Mesenteric fat pad (tissue), 1 donor: ENCODE results near the genes DNTT and UBTD1.

- PRO-cap, result no peak
Observed at GRCh38 chr10:96262095-96262535, 9.3 kb downstream of the BLNK start.

DNA sequence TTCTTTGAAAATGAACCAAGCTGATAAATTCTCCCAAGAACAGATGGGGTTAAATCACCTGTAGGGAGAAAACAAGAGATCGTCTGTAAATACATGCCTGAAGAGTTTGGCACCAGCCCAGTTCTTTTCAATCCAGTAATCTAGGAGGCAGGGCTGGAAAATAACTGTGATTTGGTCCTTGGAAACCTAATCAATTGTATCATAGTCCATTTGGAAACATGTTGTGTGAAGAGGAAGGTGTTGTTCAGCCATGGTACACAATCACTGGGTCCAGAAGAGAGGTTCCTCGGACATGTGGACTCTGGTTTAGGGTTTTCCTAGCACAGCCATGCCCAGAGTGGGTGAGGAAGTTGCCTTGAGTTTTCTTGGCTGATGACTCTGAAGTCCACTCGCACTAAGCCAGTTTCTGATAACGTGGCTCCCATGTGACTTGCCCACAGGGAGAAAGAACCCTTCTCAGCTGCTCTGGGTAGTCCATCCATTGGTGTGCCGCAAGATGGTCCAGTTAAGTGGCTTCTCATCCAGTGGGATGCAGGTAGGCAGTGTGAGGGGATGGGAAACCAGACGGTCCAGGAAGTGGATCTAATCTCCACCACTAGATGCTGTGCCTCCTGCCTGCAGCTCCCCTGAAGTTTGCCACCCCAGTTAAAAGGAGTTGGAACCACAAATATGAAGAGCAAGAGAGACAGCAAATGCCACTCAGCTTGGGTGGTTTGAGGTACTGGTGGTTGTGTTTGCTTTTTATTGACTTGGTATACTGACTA, 5.1 kb downstream of the BLNK start:
- PRO-cap, result no peak

- PRO-cap, result no peak
Observed at GRCh38 chr10:96304123-96304666, at the start of gene DNTT. TSS of gene DNTT (plus strand) at chr10:96304434.

DNA sequence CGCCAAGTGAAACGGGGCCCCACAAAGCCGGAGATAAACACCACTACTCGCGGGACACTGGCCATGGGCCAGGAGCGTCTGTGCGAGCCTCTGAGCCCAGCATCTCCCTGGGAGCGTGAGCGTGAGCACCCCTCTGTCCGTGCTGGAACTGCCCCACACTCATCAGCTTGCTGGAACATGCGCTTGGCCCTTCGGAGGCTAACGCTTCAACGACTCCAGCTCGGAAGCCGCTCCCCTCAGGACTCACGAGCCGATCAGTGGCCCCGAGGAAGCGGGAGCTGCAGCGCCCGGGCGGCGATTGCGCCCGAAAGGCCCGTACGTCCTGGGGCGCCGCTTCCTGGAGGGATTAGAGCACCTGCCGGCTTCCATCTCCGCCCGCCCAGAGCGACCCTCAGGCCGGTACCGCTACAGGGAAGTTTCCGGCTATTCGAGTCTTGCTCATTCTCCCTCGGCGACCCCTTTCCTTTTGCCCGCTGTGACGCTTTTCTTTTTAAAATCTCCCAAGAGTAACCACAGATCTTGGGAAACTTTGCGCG, 1.1 kb downstream of the TLL2 start:
- PRO-cap, result no peak

GRCh38 chr10:96585375-96585921, 1.4 kb downstream of the TM9SF3 start:
- PRO-cap, result no peak

DNA sequence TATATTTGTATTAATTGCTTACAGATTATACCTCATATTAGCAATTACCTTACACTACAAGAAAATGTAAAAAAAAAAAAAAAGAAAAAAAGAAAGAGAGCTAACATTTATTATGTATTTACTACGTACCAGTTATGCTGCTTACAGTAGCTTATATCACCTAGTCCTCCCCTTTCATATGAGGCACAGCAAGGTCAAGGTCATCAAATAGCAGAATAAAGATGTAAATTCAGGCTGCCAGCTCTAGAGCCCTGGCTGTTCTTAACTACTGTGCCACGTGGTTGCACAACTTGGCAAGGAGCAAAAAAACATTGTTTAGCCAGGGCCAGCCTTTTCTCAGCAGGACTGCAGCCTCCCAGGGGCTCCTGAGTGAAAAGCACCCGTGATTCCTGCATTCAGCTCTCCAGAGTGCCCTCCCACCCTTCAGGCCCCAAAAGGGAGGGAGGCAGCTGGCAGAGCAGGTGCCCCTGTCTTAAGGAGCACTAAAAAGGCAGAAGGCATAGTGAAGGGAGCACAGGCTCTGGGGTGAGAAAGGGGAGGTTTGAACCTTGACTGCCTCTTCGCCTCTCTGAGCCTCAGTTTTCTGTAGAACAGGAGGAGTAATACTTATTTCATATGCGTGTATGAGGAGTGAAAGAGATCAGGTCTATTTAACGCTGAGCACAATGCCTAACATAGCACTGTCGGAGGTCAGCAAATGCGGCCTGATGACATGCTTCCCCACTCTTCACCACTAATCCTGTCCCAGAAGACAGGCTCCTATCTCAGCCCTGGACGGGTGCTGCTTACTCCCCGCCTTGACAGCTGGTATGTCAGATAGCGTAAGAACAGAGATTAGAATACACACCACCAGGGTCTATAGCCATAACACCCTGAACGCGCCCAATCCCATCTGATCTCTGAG, 32.0 kb upstream of the TM9SF3 start:
- PRO-cap, result no peak

DNA sequence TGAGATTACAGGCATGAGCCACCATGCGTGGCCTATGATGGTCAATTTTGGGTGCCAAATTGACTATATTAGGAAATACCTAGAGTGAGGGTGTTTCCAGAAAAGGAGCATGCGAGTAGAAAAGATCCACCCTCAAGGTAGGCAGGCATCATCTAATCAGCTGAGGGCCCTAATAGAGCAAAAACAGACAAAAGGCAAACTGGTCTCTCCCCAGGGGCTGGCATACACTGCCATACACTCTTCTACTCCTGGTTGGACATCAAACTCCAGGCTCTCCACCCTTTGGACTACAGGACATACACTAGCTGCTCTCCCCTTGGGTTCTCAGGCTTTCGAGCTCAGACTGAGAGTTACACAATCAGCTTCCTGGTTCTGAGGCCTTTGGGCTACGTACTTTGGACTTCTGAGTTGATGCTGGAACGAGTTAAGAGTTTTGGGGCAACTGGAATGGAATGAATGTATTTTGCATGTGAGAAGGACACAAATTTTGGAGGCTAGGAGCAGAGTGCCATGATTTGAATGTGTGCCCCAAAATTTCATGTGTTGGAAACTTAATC, 50.9 kb upstream of the TM9SF3 start:
- PRO-cap, result no peak

- PRO-cap, result no peak
Observed at GRCh38 chr10:96696358-96696791, 23.9 kb downstream of the PIK3AP1 start.

DNA sequence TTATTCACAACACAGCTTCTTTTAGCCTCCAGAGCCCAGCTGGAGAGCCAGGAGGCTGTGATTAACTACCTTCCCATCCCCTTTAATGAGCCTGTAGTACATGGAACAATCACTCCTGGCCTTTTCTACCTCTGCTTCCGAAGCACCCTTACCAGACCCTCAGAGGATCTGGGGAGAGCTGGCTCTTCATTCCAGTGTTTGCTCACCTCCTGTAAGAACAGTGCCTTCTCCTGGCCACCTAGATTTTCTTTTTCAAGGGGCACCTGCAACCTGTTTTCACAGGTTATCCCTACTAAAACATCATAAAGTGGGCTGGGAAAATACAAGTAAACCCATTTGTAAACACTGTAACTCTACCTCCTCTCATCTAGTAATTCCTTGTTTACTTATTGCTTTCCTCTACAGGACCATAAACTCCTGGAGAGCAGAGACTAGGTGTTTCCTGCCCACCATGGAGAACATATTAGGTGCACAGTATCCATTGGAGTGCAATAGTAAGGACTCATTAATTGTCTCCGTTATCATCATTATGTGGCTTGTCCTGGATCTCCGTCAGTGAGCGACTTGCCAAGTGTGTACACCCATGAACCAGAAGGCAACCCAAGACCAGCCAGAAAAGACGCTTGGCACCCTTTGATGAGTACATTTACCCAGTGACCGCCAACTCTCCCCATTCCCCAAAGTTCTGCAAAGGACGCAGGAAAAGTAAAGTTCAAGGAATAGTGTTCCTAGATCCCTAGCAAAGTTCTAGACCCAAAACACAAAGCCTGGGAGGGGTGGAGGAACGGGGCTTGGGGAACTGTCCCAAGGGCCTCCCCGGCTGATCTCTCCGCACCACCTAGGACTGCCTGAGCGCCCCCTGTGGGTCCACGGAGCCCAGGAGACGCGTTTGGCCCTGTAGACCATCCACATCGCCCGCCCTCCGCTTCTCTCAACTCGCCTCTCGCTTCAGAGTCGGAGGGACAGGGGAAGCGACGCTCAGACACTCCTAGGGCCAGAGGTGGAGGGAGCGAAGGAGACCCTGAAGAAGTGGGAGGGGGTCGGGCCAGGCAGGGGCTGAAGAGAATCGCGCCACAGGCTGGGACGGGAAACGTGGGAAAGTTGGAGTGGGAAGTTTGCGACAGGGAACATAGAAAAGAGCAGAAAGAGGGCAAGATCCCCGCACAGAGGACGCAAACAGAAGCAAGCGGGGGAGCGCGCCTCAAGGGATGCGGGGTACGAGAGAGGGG, 784 bp downstream of the PIK3AP1 start:
- PRO-cap, result no peak

- PRO-cap, result no peak
Observed at GRCh38 chr10:96740664-96741405, 20.5 kb upstream of the PIK3AP1 start.

- PRO-cap, result no peak
Observed at GRCh38 chr10:97451452-97452362, 5.7 kb downstream of the ZDHHC16 start.

GRCh38 chr10:97452406-97453171, 6.6 kb downstream of the ZDHHC16 start:
- PRO-cap, result no peak

GRCh38 chr10:97498261-97499272, at the start of gene UBTD1:
TSS of gene UBTD1 (plus strand) at chr10:97498924.
- PRO-cap, result bidirectional peak, plus-strand start at chr10:97498550, minus-strand start at chr10:97498415

GRCh38 chr10:97539664-97540382, 32.8 kb upstream of the ANKRD2 start:
- PRO-cap, result no peak

- PRO-cap, result no peak
Observed at GRCh38 chr10:97584954-97585966, 1.1 kb downstream of the HOGA1 start.

DNA sequence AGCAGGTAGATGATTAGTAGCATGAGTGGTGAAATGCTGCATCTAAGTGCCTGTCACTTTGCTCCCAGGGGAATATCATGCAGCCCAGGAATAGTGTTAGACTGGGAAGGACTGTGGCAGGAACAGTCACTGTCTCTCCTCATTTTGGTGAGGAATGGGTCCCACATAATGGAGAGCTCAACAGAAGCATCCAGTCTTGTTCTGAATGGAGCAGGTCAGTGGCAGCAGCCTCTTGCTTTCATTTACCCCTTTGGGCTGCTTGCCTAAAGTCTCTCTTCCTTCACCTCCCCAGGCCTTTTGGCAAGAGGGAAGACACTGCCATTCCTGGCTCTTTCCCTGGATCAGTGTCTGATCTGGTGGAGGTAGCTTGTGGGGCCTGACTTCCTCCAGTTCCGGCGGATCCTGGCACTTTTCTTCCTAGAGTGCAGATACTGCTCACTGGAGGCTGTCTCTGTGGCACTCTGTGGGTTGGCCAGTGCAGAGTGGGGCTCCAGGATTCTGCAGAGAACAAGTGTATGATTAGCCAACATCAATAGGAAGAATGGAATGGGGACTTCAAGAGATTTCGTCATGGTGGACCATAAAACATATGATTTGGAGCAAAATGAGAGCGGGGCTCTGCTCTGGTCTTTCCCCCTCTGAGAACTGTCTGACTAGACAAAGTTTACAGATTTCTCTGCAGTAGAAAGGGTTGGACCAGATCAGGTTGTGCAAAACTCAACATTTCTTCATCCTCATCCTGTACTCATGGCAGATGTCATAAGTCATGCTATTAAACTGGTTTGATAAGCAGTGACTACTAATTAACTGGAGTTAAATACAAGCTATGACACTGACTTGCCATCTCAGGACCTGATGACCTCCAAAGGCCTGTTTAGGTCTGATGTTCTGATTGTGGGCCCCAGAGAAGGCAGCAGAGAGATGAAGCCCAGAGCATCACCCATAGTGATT, 9.2 kb downstream of the AVPI1 start:
- PRO-cap, result no peak

- PRO-cap, result no peak
Observed at GRCh38 chr10:97718581-97719303, 5.2 kb downstream of the MARVELD1 start.

DNA sequence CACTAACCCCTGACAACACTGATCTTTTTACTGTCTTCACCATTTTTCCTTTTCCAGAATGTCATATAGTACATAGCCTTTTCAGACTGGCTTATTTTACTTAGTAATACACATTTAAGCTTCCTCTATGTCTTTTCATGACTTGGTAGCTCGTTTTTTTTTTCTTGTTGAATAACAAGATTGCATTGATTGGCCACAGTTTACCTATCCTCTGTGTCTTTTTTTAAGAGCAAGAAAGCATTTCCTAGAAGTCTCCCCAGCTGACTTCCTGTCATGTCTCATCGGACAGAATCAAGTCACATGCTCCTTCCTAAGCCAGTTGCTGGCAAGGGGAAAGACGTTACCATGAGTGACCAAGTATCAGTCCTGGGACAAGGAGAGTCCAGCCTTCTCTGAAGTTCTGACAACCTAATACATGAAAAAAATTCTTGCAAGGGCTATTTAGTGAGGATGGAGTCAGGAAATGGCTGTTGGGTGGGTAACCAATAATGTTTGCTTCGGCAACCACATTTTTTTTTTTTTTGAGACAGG, 24.8 kb upstream of the SFRP5 start:
- PRO-cap, result no peak

- PRO-cap, result no peak
Observed at GRCh38 chr10:98031018-98031349, 563 bp upstream of the CRTAC1 start.

GRCh38 chr10:98152933-98153445, 18.5 kb downstream of the R3HCC1L start:
- PRO-cap, result no peak